Smooth muscle cell (in vitro differentiated cells): ENCODE measurements around the genes TFPI2, GNGT1 and PON1.

- RAMPAGE, long total RNA, result no peak
These were observed 3.2 kb downstream of the GATAD1 start for GRCh38 chr7:92450327-92451020.

GRCh38 chr7:92610243-92610911, 20.2 kb upstream of the FAM133B start:
- RAMPAGE, long total RNA, result no peak

DNA sequence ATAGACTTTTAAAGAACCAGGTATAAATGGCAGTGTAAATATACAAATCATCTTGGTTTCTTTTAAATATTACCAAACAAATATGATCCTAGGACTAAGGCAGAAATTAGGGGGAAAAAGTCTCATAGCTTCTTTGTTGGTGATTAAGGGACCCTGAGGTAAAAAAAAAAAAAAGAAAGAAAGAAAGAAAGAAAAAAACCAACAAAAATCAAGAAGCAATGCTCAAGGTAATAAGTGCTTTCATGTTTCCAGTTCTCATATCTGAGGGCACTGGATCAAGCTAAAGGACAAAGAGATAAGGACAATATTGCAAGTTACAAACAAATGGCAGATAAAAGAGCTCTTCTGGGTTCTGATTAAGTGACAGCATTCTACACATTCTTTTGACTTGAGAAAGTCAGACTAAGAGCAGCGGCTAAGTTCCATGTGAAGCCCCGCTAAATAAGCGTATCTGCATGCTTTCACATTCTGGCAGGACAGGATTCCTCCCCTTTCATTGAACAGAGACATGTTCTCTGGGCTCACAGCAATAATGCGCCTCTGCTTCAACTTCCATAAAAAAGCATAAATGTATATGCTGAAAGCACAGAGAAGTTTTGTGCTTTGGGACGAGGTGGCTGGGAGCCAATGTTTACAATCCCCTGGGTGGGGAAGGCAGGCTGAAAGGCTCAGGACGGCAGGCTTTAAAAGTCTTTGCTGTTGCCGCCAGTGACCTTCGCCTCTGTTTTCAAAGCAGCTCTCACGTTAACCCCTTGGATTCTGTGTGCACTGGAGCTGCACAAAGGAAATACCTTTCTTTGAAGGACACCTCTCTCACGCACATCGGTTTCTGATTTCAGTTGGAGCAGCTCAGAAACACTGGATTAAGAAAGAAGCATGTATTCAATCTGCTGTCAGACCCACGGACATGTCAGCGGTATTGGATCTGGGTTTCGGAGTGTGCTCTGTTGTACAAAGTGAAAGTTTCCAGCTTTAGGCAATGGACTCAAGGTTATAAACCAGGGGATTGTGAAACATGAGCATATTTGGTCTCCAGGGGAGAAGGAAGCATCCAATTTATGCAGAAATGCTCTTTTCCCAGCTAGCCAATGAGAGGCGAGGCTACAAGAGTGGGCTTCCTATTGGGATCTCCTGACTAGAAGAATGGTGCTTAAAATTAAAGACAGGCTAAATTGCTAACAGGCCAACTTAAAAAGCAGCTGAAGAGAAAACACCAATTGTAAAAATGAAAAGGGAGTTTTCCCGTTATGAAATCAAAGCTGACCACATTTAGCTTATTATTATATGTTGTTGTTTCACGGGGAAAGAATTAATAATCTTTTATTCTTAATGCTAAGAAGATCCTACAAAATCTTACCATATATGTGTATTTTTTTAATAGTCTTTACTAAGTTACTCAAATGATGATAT, 105.4 kb upstream of the FAM133B start:
- RAMPAGE, long total RNA, result no peak

GRCh38 chr7:92746999-92747764, 89.2 kb downstream of the CDK6 start:
- RAMPAGE, long total RNA, result no peak

DNA sequence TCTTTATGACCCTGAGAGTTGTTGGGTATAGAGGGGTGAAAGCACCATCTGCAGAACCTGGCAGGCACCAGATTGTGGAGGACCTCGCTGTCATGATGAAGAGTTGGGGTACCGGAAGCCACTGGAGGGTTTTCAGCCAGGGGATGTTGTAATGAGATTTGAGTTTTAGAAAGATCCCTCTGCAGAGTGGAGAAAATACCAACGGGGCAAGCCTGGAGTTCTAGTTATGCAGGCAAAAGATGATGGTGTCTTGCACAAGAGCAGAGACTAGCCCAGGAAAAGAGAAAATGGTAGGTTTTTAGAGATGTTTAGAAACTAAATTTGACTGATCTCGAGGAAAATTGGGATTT, 34.4 kb upstream of the CDK6 start:
- RAMPAGE, long total RNA, result no peak

DNA sequence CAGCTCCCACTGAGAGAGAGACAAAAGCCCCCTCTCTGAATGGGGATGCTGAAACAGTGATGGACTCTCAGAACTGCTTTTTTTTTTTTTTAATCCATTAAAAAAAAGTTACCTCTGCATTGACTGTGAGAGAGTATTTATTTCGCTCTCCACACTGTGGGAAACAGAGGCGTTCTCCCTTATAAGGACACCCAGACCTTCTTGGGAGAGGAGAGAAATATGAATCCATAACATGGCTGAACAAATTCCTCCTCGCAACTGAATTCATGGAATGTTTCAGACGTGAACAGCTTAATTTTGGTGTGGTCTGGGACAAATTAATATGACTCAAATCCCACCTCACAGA, 73.5 kb downstream of the SAMD9 start:
- RAMPAGE, long total RNA, result no peak

DNA sequence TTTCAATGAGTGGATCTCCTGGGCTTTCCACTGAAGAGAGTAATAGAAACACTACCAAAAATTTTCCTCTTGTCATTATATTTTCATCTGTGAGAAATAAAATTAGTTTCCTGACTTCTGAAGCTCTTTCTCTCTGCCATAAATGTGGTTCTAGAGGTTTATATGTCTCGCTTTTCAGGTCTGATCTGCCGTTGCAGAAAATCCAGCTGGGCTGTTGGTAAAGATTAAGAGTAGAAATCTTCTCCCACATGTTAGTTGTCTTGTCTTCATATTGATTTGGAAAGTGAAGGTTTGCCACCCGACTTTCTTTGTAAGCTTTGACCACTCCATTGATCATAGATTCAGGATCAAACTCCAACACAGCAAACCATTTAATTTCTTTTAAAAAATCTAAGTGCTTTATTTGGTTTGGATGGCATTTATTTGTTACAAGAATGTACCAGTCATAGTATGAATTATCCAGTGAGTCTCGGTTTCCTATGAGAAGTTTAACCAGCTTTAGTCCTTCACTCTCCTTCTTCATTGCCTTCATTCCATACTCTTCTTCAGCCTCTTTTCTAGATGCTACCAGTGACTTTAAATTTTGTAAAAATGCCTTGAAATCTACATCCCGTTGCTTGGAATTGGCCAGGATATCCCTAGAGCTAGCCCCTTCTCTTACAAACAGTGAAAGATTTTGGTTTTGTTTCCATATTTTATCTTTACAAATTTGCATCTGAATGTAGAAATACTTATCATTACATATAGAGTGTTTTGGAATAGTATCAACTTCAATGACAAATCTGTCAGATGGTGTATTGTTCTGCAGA, 13.7 kb downstream of the SAMD9L start:
- RAMPAGE, long total RNA, result no peak

GRCh38 chr7:93890573-93891212, at the start of gene TFPI2:
Gene TFPI2, minus strand, starts transcription at chr7:93890753.
- RAMPAGE, long total RNA, result no peak

DNA sequence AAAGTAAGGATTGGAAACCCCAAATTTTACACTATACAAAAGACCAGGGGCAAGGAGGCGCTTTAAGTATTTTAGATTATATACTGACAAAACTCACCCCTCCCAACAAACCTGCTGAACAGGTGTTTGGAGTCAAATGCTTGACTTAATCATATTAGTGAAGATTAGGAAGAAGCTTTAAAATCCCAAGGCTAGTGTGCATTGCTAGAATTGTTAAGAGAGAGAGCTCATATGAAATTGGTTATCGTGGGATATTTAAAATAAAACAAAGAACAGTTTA, at the start of gene GNGT1:
Gene GNGT1, plus strand, starts transcription at position 207 of the 280 bp plus-strand sequence.
- RAMPAGE, long total RNA, result no peak

- RAMPAGE, long total RNA, result no peak
These were observed 596 bp downstream of the BET1 start for GRCh38 chr7:94003479-94004038.

DNA sequence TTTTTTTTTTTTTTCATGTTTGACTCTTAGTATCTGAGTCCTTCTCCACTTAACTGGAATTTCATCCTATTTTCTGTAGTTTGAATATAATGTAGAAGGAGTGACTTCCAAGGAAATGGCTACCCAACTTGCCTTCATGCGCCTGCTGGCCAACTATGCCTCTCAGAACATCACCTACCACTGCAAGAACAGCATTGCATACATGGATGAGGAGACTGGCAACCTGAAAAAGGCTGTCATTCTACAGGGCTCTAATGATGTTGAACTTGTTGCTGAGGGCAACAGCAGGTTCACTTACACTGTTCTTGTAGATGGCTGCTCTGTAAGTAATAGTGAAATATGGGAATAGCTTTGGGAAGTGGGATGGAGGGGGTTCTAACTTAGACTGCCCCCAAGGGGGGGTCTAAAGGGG, 34.4 kb downstream of the COL1A2 start:
- RAMPAGE, long total RNA, result start-site peak on the plus strand centred at position 199 of the sequence, 240 bp wide, 5,988 and 4,282 reads in 2 replicates

- RAMPAGE, long total RNA, result start-site peak on the plus strand at chr7:94430251-94430354, 1,241 and 1,059 reads in 2 replicates
These were observed 35.6 kb downstream of the COL1A2 start for GRCh38 chr7:94430062-94430891.

DNA sequence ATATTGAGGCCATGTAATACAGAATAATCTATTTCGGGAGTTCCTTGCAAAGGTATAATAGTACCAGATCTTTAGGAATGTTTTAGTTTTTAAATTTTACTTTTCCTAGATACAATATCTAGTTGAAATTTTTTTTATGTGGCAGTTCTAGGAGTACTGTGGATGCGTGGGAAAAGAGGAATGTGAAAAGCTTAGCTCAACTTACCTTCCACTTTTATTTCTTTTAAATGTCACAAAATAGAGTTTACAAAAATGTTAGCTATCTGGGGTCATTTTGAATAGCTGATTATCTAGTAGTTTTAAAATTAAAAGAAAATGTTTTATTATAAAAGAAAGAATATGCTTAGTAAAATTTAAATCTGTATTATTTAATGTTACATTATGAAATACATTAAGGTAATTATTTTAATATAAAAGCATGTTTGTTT, 164.0 kb downstream of the PPP1R9A start:
- RAMPAGE, long total RNA, result no peak

GRCh38 chr7:95318355-95319014, 5.8 kb downstream of the PON1 start:
- RAMPAGE, long total RNA, result no peak

DNA sequence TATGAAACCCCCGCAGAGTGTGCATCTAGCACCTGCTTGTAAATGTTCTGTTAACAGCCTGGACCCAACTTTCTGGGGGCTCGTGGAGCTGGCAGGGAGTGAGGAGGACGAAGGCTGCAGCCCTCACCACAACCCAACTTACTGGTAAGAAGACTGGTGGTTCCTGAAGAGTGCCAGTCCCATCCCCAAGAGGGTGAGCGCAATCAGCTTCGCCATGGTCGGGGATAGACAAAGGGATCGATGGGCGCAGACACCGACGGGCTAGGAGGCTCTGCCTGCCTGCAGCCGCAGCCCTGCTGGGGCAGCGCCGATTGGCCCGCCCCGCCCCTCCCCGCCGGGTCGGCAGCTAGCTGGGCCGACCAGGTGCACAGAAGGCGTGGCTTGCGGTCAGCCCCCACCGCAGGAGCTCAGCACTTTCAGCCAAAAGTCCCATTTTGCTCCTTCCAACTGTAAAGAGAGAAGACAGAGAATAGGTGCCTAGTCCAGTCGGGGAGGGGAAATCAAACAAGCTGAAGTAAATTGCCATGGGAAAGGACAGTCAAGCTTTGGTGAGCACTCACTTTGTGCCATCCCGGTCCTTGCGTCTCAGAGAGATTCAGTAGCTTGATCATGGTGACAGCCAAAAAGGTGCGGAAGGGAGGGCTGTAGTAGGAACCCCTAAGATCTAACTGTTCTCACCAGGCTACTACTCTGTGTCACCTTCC, at the start of gene PON1:
Gene PON1, minus strand, starts transcription at position 273 of the 704 bp plus-strand sequence.
- RAMPAGE, long total RNA, result no peak

- RAMPAGE, long total RNA, result no peak
These were observed 11.0 kb downstream of the PDK4 start for GRCh38 chr7:95585120-95585839.

- RAMPAGE, long total RNA, result no peak
These were observed 86.7 kb upstream of the PDK4 start for GRCh38 chr7:95683066-95683279.

DNA sequence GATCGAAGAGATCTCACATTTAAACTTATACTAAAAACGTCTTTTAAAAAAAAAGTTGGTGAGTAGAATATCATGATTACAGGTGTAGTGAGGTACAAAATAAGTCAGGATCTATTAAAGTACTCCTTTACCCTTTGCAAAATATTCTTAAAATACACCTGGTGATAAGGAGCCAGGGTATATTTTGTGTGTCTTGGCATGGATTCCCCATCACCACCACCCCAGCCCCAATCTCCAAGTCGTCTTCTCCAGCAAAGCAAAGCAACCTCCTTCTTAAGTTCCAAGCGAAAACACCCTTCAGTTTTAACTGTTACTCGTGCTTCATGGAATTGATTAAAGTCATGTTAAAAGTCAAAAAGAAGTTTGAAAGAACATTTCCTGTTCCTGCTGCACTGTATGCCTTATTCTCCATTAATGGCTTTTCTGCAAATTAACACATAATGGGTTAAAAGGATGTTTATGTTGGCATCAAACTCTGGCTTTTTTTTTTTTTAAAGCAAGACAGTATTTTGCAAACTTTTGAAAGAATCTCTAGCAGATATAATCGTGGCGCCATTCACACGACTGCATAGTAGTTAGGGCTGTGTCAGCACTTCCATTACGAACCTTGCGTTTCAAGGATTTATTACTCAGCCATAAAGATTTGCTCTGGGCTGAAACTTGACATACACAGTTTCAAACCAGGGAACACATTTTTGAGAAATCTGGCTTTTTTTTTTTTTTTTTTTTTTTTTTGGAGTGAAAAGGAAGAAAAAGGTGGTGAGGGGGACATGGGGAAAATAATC, 207.7 kb downstream of the DYNC1I1 start:
- RAMPAGE, long total RNA, result no peak

DNA sequence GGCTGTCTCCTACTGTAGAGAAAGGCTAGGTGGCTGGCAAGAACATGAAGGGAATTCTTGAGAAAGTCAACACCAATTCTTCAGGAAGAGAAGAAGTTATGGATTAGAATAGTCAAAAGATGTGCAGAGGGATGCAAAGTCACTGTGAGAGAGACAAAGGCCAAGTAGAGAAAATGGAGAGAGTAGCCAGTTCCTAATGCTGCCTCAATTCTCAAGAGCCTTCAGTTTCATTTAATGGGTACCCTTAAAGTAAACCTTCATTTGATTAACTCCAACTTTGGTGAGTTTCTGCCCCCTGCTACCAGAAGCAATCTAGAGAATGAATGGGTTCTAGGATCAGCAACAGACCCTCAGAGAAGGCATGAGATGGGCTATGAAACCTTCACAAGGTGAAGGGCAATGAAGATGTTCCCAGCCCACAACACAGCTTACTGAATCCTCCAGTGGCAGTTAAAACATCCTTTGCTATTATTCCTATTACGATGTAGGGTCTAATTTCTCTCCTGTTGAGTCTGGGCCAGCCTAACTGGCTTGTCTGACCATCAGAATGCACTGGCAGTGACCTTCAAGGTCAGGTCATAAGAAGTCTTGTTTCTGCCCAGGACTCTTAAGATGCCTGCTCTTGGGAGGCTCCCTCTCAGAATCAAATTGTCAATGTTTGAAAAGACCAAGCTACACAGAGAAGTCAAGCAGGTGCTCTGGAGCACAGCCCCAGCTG, 159.1 kb downstream of the SLC25A13 start:
- RAMPAGE, long total RNA, result no peak

DNA sequence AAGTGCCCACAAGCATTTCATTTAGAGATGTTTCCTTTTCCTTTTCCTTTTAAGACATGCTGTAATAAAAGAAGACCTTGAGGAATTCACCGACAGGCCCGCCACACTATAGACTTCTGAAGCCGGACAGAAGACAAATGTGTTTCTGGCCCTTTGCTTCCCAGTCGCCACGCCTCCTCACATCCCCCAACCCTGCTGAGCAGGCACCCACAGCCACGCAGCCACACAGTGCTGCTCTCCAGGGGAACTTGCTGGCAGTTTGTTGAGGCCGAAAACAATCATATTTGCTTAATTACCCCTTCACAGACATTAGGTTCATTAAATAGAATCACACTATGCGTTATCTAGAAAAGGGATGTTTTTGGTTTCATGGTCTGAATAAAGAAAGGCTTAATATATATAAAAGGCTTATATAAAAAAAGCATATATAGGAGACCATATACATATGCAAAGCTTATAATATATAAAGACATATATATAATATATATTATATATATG, 83.3 kb downstream of the SLC25A13 start:
- RAMPAGE, long total RNA, result no peak